Cardiac fibroblast (primary cell): ENCODE measurements around a stretch of chr20.

DNA sequence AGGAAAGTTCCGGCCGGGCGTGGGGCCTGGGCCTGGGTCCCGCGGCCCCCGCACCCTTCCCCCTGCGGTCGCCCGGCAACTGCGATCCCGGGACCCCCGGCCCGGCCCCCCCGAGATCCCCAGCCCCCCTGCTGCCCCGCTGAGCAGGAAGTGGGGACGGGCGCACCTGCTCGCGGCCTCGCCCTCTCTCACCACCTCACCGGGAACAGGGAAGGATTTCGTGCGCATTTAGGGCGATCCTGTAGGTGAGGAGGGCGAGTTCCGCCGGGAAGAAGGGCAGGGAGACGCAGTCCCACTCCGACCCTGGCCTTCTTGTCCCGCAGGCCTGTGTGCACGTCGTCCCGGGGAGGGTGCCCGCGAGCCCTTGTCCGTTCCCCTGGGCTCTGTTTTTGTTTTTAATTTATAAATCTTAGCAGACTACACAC, 512 bp downstream of the OSBPL2 start:
- RRBS, result 1% methylated on average over 21 of the region's 36 CpGs

DNA sequence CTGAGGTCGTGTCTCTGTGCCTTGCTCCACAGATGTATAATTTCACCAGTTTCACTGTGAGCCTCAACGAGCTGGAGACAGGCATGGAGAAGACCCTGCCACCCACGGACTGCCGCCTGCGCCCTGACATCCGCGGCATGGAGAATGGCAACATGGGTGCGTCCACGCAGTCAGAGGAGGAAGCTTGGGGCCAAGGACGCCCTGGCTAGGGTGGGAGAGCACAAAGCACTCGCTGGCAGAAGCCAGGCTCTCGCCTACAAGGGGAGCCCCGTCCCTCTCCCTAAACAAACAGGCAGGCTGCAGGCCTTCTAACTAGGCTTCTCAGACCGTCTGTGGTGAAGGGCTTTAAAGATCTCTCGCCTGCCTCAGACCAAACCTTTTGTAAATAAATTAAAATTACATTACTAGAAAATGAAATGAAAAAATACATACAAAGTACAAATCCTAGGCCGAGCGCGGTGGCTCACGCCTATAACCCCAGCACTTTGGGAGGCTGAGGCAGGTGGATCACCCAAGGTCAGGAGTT, 13.6 kb upstream of the ADRM1 start:
- RRBS, result no CpG with 5 or more reads among the region's 19 CpGs

GRCh38 chr20:62304777-62305525, 2.2 kb downstream of the ADRM1 start:
- RRBS, result no CpG with 5 or more reads among the region's 17 CpGs

- RRBS, result 60% methylated on average over 5 of the region's 57 CpGs
These were observed 7.8 kb downstream of the ADRM1 start for GRCh38 chr20:62310203-62311429.

- RRBS, result no CpG with 5 or more reads among the region's 26 CpGs
These were observed 20.8 kb downstream of the ADRM1 start for GRCh38 chr20:62323586-62324023.

DNA sequence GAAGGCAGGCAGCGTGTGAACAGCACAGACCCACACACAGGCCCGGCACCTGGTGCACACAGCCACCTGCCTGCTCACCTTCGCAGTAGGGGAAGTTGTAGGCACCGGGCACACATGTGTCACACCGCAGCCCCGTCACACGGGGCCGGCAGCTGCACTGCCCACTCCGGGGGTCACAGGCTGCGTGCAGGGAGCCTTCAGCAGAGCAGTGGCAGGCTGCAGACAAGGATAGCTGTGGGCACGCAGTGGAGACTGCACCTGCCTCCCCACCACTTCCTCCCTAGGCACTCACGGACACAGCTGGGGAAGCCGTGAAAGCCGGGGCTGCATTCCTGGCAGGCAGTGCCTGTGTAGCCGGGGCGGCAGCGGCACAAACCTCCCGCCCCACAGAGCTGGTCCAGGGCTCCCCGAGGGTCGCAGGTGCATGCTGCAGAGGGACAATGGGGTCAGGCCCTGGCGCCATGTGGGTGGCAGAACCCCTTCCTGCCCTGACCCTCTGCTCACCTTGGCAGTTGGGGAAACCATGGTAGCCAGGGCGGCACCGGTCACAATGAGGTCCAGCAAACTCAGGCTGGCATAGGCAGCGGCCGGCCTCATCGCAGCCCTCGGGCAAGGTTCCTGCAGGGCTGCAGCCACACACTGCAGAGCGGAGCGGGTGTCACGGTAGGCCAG, 29.5 kb downstream of the LAMA5 start:
- RRBS, result 94% methylated on average over 5 of the region's 30 CpGs

DNA sequence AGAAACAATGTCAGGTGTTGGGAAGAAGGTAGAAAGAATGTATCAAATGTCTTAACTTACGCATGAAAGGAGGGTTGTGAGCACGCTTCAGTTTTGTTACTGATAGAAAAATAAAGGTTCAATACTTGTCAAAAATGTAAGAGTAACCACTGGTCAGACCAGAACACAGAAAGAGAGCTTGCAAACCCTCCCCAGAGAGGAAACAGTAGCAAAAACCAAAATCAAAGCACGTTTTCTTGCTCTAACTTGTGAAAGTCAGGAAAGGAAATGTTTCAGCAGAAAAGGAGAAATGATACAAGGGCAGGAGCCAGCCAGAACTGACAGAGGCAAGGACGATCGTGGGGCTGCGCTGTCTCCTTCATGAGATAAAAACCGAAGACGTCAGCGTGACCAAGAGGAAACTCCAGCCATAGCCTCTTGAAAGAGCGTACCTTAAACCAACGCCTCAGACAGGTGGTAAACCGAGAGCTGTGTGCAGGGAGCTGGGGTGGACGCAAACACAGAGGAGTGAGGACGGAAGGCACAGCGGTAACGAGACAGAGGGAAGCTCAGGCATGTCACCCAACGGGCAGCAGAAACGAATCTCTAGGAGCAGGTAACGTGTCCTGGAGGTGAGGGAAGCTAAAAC, 27.5 kb downstream of the LAMA5 start:
- RRBS, result no CpG with 5 or more reads among the region's 19 CpGs

DNA sequence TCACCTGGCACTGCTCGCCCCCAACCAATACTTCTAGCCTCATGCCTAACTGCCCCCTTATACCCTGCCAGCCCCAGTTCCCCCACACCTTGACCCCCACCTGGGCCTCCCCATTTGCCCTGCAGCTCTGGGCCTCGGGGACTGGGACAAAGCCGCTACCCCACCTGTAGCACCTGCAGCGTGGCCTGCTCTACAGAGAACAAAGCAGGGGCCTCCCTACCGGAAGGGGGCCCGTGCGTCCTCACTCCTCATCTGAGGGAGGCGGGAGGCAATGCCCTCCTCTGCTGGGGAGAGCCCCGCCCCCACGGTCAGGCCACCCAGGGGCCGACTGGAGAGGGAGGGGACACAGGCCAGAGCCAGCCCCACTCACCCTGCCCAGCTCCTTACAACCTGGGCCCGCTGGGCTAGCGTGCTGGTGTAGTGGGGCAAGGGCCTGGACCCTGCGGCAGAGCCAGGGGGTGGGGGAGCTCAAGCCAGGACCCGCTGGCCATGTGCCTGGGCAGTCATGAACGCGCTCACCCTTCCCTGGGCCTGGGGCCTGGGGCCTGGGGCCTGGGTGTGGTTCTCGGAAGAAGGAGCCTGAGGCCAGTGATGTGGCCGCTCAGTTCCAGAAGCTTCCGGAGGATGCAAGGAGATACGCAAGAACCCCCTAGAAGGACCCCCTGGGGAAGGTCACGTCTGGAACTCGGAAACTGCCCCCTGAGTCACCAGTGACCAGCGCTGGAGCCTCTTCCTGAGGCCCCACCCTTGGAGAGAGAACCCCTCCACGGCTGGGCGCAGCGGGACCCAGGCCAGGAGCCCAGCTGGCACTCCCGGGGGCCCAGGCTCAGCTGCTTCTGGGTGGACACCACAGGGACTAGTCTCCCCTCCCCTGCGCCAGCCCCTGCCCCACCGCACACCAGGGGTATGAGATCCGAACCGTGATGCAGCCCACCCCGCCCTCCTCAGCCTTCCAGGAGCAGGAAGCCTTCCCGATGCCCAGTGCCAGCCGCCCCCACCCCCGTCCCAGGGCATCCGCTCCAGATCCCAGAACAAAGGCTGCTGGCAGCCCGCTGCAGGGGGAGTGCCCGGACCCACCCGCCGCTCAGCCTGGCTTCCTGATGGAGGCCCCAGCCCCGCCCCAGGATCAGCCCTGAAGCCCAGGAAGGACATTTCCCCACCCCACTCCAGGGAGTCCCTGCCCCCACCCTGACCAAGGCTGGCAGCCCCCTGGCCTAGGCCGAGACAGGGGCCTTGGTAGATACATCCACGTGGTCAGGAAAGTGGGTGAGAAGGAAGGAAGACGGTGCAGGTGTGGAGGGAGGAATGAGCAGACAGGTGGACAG, 7.7 kb downstream of the LAMA5 start:
- RRBS, result no CpG with 5 or more reads among the region's 45 CpGs

DNA sequence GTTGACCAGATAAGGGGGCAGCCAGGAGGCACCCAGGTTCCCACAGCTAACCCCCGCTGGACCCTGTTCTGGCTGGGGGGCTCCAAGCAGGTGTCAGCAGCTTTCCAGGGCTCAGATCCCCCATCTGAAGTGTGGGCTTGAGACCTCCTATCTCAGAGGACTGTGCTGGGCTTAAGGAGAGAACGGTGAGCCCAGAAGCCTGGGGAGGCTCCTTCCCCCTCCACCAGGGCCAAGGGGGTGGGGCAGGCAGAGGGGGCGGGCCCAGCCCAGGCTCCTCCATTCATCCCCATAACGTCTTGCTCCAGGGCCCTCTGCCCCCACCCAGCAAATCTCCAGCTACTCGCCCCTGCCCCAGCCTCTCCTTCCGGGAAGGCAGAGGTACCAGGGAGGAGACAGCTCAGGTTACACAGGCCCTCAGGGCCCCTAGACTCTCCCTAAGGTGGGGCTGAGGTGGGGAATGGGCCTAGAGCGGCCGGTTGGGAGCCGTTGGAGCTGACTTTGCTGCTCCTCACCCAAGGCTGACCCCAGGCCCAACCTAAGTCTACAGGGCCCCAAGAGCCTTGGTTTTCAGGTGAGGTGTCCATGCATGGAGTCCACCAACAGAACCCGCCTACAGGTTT, 1.3 kb downstream of the LAMA5 start:
- RRBS, result no CpG with 5 or more reads among the region's 10 CpGs

GRCh38 chr20:62368414-62369347, 1.6 kb upstream of the LAMA5 start:
- RRBS, result no CpG with 5 or more reads among the region's 30 CpGs

DNA sequence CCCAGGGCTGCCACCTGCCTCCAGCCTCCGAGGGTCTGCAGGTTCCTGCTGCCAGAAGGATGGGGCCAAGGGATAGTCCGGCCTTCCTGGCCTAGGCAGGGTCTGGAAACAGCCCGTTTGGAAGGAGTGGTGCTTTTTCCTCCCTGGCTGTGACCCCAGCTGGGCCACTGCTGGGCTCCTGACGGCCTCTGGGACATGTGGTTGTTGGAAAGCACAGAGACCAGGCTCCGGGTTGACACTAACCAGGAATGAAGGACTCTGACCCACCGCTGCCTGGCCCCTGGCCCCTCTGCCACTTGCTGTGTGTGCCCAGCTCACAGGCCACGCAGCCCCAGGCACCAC, 3.8 kb upstream of the LAMA5 start:
- RRBS, result no CpG with 5 or more reads among the region's 7 CpGs

- RRBS, result 4% methylated on average over 1 of the region's 26 CpGs
These were observed 1.5 kb downstream of the RPS21 start for GRCh38 chr20:62388038-62389116.

DNA sequence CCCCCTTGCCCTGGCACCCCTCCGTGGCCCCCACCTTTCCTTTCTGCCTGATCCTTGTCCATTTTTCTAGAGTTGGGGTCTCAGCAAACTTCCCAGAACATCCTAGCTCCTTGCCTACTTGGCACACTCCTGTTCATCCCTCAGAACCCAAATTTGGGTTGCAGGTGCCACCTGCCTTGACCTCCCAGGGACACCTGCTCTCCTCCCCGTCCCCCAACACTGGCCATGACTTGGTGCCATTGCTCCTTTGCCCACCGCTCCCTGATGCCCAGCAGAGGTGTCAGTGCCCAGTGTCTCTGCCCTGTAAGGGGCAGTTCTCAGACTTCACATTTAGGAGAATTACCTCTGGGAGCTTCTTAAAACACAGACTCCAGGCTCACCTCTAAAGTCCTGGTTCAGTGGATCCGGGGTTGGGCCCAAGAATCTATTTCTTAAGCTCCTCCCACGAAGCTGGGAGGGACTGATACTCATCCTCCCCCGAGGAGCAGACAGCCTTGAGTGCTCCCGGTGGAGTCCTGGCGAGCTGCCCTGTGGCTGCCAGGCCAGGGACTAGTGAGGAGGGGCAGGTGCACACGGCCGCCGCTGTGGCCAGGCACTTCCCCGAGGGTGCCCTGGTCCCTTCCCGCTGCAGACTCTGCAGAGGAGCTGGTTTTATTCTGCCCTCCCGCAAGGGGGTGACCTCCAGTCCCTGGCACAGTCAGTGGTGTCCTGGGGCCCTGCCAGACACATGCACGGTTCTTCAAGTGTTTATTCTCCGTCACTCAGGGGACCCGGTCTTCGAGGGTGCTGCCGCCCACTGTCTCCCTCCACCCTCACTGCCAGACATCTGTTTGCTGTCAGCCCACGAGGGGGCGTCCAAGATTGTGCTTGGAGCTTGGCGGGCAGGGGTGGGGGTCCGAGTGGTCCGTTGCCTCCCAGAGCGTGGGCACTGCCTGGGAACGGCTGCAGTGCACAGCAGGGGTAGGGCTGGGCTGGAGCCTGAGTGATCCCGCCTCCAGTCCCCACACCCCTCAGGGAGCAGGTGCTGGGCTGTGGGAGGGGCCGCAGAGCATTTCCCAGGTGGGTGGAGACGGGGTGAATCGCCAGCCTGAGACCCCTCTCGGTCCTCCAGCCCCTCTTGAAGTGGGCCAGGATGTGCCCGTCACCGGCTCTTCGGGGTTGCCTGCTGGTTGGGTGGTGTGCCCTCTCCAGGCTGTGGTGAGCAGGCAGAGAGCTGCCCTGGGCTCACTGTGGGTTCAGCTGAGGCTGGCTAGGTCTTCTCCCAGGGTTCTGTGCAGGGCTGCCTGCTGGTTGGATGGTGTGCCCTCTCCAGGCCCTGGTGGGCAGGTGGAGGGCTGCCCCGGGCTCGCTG, 2.9 kb upstream of the CABLES2 start:
- RRBS, result 66% methylated on average over 3 of the region's 36 CpGs

DNA sequence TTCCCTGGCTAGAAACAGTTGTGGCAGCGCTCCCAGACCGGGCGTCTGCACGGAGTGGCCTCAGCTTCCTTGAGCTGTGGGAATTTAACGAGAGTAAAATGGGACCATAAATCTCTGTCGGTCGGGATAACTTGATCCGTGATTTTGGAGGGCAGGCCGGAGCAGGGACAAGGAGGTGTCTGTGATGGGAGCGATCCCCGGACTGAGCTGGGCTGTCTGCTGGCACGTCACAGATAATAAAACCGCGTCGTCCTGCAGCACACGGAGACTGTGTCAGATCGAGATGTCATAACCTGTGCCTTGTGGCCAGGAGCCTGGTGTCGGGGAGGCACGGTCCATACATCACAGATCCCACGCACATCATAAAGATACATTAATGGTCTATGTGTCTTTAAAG, 6.4 kb upstream of the RBBP8NL start:
- RRBS, result 26% methylated on average over 2 of the region's 20 CpGs

DNA sequence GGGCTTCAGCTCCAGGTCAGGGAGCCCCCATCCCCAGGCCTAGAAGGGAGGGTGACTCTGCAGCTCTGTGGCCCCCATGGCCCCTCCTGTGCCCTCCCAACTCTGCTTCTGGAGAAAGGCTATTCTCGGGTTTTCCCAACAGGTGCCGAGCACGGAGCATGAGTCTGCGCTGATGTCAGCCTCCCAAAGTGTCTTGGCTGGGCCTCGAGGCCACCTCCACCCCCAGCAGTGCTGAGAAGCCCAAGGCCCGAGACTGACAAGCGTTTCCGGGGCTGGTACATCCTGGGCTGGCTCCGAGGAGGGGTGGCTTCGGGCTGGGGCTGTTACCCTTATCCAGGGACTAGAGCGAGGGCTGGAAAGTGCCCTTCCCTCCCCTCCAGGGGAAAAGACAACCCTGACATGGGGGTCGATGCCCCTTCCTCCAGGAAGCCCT, 60.2 kb upstream of the GATA5 start:
- RRBS, result no CpG with 5 or more reads among the region's 12 CpGs

- RRBS, result 27% methylated on average over 2 of the region's 14 CpGs
These were observed 78.0 kb upstream of the GATA5 start for GRCh38 chr20:62553646-62554244.

DNA sequence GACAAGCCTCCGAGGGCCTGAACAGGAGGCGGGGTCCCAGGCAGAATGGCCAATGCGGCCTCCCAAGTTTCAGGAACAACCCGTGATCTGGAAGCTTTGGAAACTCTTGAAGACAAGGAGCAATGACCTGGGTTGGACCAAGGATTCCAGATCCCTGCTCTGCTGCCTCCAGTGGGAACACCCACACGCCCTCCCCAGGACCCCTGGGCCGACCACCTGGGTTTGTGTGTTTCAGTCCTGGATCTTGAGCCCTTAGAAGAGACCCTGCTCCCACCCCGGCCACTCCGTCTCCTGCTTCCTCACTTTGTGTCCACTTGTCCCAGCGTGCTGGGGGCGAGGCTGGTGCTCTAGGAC, 72.3 kb upstream of the SLCO4A1 start:
- RRBS, result no CpG with 5 or more reads among the region's 10 CpGs

- RRBS, result no CpG with 5 or more reads among the region's 10 CpGs
These were observed 71.6 kb upstream of the SLCO4A1 start for GRCh38 chr20:62570666-62571213.

GRCh38 chr20:62642799-62643184, 489 bp downstream of the SLCO4A1 start:
- RRBS, result 1% methylated on average over 11 of the region's 42 CpGs

- RRBS, result 34% methylated on average over 11 of the region's 60 CpGs
These were observed 10.1 kb downstream of the SLCO4A1 start for GRCh38 chr20:62651960-62653187.